ENCODE measurements around a stretch of chr9.

GRCh38 chr9:114396613-114397454 is 9.1 kb upstream of the AKNA start:
- PRO-cap: no peak

- PRO-cap: no peak
These were observed 20.4 kb downstream of the WHRN start for GRCh38 chr9:114484701-114485450.

- PRO-cap: no peak
These were observed 81.9 kb downstream of the TNC start for GRCh38 chr9:115035823-115036710.

DNA sequence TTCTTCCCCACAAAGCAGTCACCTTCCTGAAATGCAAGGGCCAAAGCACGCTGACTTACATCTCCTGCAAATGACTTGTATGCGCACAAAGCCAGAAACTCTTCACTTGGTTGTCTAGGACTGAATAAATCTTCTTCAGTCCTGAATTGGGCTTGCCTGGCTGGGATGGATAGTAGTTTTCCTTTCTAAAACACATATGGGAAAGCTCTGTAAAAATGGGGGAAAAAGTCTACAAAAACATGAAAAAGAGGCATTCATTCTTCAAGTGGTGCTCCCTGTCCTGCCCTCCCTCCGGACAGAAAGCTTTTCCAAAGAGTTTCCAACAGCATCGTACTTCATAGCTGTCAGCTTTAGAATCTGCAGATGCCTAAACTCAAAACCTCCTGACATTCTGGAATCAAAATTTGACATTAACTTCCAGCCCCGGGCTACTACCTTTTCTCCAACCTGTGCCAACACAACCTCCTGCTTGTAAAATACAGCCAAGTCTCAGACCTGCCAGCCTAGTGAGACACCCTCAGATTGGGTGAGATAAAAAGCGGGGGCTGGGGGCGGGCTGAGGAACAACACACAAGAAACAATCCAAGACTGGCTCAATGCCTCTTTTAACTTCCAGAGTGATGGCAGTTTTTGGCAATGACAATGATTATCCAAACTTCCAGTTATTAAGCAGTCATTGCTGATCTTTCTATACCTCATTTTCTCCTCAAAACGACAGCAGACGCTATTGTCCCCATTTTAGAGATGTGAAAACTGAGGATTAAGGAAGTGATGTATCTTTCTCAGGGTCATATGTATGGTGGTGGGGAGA is 1.4 kb downstream of the TNC start:
- PRO-cap: no peak

GRCh38 chr9:115203088-115203779 is 85.3 kb upstream of the TNC start:
- PRO-cap: no peak

- PRO-cap: no peak
These were observed 497.9 kb upstream of the TNC start for GRCh38 chr9:115615837-115616264.

DNA sequence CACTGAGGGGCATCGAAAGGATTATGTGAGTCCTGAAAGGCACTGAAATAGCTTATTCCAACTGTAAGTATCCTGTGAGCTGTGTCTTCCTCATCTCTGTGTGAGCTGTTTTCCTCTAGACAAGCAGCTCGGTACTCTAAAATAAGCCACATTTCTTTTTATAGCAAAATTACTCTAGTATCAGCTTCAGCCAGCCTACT is 484.8 kb upstream of the PAPPA start:
- PRO-cap: no peak

- PRO-cap: no peak
These were observed 139.7 kb upstream of the TRIM32 start for GRCh38 chr9:116547378-116547783.

GRCh38 chr9:116647425-116647810 is 39.7 kb upstream of the TRIM32 start:
- PRO-cap: no peak

DNA sequence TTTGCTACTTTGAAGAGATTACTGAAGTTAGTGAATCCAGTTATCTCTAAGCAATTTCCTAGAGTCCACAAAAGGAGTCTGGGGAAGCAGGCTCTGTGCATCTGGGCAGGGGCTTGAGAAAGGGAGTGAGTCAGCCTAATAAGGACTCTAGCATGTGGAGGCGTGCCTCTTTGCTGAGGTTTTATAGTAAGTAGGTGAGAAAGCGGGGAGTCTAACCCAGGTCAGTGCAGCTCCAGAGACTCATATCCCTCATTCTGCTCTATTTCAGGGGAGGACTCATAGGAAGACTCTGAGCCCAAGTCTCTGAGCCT is 149.9 kb downstream of the TRIM32 start:
- PRO-cap: no peak

DNA sequence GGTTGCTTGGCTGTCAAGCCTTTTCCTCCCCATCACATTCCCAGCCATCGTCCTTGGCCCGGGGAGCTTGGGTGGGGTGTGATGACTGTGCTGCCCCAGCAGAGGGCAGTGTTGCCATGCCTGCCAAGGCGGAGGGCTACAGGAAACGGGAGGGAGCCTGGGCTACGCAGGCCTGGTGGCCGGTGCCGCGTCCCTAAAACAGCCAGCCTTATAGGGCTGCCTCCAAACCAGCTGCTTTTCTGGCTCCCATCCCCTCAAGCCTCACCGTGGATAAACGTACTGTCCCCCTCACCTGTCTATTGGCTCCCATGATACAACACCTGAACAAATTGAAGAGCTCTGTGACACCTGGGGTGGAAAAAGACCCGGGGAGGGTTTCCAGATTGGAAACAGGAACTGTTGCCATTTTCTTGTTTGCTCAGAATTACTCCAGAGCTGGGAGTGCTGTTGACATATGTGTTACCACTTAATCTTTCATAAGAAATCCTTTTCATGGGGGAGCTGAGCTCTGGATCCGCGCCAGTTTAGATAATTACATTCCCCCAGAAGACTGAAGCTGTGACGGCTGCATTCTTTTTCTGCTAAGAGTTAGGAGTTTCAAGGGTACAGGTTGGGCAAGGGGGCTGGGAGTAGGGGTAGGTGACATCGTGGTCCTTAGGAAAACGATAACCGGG is 72.9 kb upstream of the ASTN2 start:
- PRO-cap: no peak

- PRO-cap: no peak
These were observed 324.5 kb downstream of the BRINP1 start for GRCh38 chr9:119044807-119045050.

- PRO-cap: no peak
These were observed 499.6 kb upstream of the BRINP1 start for GRCh38 chr9:119868678-119869335.

DNA sequence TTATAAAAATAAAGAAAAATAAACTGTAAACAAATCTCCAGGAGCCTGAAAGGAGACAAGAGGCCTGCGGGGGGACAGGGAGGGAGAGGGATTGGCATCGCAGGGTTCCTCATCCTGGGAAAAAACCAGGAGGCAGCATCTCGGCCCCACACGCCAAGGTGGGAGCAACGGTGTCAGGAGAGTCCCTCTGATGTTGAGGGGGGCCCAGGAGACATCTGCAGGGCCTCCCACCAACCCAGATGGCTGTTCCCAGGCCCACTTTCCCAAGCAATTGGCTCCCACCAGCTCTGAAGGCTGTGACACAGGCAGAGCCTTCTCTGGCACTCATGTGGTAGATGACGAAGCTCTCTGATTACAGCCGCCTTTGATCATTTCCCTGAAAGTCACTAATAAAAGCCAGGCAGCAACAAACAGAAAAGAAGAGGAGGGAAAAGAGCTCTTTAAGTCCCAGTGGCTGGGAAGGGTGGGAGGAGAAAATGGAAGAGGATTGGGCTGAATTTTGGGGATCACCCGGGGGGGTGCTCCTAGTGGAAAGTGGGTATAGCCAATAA is 226.5 kb downstream of the CDK5RAP2 start:
- PRO-cap: no peak

DNA sequence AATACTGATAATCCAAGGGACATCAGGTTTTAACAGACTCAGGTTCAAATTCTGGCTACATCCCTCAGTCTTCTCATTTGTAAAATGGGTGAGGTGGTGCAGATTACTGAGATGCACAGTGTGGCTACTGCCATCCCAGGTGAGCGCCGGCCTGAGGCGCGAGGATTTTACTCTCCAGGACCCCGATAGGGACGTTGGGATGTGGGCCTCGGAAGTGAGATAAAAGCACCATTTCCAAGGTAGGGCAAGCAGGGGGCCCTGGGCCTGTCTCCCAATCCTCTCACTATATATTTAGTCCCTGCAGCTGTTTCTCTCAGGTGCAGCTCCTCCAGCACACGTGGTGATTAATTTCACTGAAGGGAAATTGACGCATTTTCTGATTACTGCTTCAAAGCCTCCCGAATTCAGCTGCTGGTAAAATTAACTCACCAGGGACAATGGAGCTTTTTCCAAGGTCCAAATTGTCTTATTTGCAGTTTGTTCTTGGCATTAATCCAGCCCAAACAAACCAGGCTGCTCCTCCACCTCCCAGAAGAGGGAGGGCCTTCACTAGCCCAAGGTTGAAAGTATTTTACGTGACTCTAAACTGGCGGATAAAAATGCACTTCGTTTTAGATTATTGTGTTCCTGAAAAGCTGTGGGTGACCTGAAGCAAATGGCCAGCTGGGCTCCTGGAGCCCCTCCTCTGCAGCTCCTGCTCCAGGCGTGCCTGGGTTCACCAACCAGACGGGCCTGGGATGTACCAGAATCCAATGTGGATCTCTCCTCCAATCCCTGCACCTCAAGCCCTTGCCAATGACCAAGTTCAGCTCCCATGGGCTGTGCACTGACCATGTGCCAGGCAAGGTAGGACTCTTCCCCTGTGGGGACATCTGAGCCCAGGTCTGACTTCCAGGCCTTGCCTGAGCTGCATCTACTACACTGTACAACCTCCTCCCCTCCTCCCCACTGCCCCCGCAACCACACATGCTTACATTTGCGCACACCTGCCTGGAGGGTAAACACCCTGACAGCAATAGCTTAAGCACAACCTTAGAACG is 193.6 kb downstream of the CDK5RAP2 start:
- PRO-cap: no peak

- PRO-cap: no peak
These were observed 108.3 kb downstream of the CDK5RAP2 start for GRCh38 chr9:120471525-120472181.

DNA sequence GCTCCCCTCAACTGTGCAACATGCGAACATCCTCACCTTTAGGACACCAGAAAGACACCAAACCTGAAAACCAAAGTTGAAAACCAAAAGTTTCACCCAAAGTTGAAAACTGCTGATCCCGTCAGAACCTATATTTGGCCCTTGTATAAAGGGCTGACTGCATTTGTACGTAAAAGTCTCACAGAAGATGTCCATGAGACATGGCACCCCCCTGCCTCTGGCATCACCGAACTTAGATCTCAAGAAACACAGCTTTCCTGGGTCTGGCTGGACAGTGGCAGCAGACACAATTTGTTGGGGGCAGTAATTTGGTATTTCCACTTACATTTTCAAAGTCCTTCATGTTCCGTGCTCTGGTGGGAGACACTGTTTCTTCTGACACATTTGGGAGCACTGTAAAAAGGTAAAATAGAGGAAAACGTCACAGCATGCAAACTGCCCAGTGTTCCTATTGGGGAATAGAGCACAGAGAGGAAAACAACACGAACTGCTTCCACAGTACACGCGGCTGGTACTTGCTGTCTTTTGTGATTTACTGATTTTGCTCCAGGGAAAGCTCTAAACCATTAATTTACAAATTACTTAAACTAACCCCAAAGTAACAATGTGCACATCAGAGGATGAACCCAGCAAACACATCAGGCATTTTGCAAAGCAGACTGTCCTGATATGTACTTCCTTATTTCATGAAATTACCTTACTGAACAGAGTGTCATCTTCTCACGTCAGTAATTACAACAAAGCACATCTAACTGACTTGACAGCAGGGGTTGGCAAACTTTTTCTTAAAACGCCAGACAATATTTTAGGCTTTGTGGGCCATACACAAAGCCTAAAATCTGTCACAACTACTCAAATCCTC is 11.7 kb downstream of the CDK5RAP2 start:
- PRO-cap: no peak

- PRO-cap: no peak
These were observed 2.0 kb downstream of the MEGF9 start for GRCh38 chr9:120712108-120712809.

- PRO-cap: unidirectional peak, minus-strand start at chr9:120715713
These were observed 1.2 kb upstream of the MEGF9 start for GRCh38 chr9:120715306-120715947.

- PRO-cap: no peak
These were observed 16.7 kb upstream of the MEGF9 start for GRCh38 chr9:120730659-120731683.

Data from NALM6 (cell line).